Thoracic aorta (tissue), 1 donor: Measurements from ENCODE around the genes COA8 and KIF26A.

DNA sequence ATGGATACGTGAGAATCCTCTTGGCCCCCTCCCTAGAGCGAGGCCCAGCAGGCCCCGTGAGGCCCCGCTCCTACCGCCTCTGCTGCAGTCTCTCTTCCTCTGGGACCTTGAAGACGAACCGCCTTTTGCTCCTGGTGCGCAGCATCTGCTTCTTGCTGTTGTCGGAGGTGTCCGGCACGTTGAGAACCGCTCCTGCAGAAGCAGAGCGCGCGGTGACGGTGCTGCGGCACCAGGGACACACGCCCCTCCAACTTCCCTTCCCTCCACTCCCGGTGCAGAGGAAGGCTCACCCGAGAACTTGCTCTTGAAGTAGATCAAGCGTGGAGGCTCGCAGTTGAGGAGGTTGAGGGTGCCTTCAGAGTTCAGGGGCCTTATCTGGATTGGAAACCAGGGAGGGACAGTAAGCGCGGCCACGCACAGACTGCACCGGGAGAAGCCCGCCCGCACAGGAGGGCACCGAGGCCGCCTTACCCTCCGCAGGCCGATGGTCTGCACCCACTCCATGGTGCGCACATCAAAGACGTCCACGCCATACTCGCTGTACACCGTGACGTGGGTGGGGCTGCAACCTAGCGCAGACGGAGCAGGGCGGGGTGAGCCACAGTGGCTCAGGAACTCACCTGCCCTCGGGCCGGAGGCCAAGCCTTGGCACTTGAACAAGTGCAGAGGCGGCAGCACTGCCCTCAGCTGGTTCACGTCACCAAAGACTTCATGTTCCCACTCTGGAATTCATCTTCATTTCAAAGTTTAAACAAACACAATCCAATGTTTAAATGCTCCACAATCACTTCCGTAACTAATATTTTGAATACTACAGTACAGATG is 17.5 kb downstream of the AMN start:
- RAMPAGE, long total RNA = no peak

DNA sequence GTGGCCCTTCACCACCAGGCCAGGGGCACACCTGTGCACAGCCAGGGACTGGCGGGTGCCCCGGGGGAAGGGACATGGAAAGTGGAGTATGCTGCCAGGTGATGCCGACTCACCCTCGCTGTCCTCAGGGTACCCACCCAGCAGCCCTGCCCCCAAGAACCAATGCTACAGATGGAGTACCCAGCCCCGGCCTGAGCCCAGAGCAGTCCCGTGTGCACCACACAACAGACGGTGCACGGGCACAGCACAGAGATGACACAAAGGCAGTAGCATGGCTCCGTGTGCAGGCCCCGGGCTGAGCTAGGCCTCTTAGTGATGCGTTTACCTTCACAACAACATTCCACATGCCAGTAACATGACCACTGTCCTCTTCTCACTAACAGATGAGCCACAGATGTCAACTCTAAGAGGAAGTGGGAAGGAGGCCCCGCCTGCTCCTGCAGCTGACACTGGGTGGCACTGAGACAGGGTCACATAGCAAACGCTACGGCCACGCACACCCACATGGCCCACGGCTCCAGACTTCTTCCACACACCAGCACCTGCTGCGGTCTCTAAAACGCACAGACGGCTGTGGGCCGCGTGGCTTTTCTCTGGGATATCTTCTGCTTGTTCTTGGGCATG is 26.5 kb downstream of the AMN start:
- RAMPAGE, long total RNA = no peak

DNA sequence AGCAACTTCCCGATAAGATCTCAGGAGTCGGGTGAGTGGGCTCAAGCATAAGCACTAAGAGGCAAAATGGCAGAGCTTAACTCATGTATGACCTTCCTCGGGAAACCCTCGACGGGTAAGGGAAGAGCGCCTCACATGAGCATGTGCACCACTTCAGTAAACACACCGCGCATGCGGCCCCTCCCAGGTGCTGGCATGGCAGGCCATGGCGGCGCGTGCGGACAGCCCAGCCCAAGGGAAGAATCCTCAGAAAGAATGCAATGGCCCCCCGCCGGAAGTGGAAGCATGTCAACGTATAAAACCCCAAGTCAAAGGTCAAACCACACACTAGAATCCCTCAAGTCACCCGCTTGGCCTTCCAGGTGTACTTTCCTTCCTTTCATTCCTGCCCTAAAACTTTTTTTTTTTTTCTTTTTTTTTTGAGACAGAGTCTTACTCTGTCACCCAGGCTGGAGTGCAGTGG is 6.6 kb upstream of the TNFAIP2 start:
- RAMPAGE, long total RNA = no peak

- RAMPAGE, long total RNA = no peak
Measured at GRCh38 chr14:103124034-103124222, 667 bp downstream of the TNFAIP2 start.

- RAMPAGE, long total RNA = no peak
Measured at GRCh38 chr14:103188814-103189504, 65.7 kb downstream of the TNFAIP2 start.

DNA sequence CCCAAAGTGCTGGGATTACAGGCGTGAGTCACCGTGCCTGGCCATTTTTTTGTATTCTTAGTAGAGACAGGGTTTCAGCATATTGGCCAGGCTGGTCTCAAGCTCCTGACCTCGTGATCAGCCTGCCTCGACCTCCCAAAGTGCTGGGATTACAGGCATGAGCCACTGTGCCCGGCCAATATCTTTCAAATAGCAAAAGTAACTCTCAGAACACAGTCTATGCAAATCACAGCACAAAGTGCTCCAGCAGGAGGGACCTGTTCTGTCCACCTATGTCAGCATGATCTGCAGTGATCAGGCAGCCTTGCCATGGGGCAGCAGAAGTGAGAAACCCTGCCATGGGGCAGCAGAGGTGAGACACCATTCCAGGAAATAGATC is 78.6 kb upstream of the EIF5 start:
- RAMPAGE, long total RNA = no peak

DNA sequence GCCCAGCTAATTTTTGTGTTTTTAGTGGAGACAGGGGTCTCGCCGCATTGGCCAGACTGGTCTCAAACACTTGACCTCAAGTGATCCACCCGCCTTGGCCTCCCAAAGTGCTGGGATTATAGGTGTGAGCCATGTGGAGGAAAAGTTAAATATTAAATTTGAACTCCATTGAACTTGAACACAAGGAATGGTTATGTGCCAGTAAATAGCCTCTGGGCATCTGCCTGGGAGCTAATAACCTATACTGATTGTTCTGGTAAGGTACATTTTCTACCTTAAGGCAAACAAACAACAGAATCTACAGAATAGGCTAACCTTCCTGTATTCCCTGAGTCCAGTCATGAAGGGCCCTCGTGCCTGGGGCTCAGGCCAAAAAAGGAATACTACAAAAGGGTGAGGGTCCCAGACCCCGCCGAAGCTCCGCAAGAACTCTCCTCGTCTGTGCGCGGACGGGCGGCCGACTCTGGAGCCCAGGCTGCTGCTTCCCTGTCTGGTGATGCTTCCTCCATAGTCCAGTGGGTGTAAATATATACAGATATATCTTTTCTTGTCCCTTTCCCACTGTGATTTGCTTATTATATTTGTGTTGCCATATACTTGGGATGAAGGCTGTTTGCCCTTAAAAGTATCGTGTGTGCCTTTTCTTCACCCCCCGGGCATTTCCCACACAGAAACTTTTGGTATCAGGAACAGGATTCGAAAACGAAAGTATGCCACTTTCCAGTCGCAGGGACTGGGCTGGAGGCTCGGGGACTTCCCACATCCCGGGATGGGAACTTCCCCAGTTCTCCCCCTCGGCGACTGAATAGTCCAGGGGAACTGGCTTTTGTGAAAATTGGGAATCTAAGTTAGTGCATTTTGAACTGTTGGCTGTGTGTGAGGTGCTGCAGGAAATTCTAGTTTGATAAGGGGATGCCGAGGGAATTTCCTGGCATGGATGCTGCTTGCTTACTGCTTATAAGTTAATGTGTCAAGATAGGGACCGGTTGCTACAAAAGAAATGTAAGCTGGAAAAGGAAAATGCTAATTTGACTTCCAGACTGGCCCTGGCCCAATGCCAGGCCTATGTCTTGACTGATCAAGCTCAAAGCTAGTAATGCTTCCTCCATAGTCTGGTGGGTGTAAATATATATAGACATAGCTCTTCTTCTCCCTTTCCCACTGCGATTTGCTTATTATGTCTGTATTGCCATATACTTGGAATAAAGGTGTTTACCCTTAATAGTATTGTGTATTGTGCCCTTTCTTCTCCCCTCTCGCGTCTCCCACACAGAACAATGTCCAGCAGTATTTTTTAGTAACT is 73.6 kb upstream of the EIF5 start:
- RAMPAGE, long total RNA = no peak

DNA sequence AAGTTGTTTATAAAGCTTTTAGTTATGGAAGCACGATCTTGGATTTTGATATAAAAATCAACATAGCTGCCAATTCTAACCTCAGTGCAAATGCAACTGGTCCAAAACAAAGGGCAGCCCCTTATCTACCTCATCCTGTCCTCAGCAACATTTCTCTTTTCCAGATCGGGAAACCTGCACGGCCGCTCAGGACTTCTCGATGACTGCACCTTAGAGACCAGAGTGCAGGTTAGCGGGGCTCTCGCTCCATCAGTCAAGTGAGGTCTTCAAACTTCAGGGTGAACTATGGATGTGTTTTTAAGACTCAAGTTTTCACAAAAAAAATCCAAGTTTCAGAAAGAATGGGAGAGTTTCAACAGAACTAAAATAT is 1.5 kb upstream of the EIF5 start:
- RAMPAGE, long total RNA = no peak

DNA sequence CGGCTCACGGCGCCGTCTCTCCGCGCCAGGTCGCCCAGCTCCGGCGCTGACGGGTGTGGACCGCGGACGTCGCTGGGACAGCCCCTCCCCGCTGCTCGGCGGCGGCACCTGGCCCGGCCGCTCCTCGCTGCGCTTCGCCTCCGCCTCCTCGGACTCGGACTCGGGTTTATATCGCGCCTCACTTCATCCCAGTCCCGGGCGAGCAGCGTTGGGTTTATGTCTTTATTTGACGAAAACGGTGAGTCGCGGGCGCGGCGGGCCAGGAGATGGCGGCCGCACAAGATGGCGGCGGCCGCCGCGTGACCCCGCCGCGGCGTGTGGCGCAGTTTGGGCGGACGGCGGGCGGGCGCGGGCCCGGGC is 303 bp downstream of the EIF5 start:
- RAMPAGE, long total RNA = no peak

- RAMPAGE, long total RNA = no peak
Measured at GRCh38 chr14:103334720-103335784, 1.0 kb downstream of the EIF5 start.

- RAMPAGE, long total RNA = no peak
Measured at GRCh38 chr14:103384929-103385309, 296 bp upstream of the MARK3 start.

- RAMPAGE, long total RNA = no peak
Measured at GRCh38 chr14:103409790-103410447, 24.7 kb downstream of the MARK3 start.

- RAMPAGE, long total RNA = no peak
Measured at GRCh38 chr14:103518179-103518542, 4.5 kb downstream of the CKB start.

DNA sequence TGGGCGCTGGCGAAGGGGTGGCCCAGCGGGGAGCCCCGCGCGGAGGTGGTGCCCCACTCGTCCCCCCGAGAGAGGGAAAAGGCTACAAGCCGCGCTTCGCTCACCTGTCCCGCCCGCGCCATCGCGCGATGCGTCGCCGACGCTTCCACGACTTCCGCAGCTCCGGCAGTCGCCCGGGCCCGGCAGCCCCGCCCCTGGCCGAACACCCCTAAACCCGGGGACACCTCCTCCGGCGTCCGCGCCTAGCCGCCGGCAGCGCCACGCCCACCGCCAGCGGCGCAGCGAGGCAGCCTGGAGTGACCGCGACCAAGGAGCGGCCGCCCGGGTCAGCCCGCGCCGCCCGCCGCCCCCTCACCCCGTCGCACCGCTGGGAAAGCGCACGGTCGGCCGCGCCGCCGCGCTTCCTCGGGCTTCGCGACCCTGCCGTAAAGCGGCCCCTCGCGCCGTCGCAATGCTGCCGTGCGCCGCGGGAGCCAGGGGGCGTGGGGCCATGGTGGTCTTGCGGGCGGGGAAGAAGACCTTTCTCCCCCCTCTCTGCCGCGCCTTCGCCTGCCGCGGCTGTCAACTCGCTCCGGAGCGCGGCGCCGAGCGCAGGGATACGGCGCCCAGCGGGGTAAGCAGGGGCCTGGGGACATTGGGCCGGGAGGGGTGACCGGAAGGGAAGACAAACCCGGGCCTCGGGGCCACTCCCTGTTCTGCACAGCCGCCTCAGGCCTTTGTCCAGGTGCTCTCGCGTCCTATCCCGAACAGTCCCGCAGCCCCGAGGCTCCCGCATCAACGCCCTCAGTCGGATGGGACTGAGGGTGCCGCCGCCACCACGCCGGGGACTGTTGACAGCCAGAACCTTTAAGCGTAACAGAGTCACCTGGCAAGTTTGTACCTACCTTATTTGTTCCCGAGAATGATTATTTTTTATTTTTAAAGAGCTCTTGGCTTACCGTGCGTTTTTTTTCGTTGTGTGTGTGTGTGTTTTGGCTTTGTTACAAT is at the start of gene COA8:
TSS of gene COA8 (plus strand) at position 449 of the 987 bp plus-strand sequence.
- RAMPAGE, long total RNA = start-site peak on the minus strand centred at position 143 of the sequence, 37 bp wide, 1,471 reads; start-site peak on the plus strand centred at position 462 of the sequence, 39 bp wide, 176 reads

DNA sequence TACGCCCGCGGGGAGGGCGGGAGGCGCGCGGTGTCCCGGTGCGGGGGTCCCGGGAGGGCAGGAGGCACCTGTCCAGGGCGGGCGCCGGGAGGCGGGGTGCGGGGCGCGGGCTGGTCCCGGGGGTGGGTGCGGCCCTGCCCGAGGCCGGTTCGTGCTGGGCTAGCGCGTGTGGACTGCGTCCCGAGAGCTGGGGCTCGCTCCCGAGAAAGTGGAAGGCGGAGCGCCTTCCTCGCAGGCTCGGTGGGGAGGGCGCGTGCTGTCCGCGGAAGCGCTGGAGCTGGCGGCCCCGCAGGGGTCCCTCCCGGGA is 501 bp downstream of the ZFYVE21 start:
- RAMPAGE, long total RNA = no peak

DNA sequence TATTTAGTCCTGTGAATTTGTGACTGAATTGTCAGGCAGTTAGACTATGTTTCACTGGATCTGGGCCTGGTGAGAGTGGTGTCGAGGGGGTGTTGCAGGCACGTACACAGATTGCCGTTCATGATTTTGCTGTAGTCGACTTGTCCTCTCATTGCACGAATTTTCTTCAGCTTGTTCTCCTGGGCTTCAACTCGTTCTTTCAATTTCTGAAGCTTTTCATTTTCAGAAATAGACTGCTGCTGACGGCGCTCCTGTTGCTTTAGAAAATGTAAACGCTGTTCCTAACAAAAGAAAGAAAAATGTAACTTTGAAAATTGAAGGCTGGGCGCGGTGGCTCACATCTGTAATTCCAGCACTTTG is 38.3 kb downstream of the ZFYVE21 start:
- RAMPAGE, long total RNA = no peak

DNA sequence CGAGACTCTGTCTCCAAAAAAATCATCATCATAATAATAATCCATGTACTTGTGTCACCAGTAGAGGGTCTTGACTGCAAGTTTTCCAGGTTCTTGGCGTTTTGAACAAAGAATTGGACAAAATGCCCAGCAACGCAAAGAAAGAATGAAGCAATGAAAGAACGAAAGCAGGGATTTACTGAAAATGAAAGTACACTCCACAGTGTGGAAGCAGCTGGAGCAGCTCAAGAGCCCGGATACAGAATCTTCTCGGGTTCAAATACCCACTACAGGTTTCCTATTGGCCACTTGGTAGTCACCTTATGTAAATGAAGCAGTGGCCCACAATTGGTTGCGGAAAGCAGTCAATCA is 14.9 kb upstream of the PPP1R13B start:
- RAMPAGE, long total RNA = no peak

- RAMPAGE, long total RNA = no peak
Measured at GRCh38 chr14:104104683-104105329, 19.3 kb downstream of the ASPG start.

DNA sequence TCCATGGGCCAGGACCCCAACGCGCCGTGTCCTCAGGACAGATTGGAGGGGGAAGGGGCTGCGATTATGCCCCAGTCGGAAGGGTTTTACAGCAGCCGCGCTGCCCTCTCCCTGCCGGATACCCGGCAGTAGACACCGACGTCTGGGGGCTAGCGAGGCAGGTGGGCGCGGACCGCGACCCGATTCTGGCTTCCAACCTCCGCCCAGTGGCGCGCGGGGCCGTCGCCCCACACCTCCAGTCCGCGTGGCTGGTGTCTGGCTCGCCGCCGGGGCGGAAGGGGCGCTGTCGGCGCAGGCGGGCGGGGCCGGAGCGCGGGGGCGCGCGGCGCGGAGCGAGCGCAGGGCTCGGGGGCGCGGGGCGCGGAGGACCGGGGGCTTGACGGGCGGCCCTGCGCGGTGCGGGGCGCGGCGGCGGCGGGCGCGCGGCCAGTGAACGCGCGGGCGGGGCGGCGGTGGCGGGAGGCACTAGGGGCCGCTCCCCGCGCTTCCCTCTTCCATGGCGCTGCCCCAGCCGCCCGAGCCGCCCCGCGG is 2.4 kb upstream of the KIF26A start:
- RAMPAGE, long total RNA = no peak

DNA sequence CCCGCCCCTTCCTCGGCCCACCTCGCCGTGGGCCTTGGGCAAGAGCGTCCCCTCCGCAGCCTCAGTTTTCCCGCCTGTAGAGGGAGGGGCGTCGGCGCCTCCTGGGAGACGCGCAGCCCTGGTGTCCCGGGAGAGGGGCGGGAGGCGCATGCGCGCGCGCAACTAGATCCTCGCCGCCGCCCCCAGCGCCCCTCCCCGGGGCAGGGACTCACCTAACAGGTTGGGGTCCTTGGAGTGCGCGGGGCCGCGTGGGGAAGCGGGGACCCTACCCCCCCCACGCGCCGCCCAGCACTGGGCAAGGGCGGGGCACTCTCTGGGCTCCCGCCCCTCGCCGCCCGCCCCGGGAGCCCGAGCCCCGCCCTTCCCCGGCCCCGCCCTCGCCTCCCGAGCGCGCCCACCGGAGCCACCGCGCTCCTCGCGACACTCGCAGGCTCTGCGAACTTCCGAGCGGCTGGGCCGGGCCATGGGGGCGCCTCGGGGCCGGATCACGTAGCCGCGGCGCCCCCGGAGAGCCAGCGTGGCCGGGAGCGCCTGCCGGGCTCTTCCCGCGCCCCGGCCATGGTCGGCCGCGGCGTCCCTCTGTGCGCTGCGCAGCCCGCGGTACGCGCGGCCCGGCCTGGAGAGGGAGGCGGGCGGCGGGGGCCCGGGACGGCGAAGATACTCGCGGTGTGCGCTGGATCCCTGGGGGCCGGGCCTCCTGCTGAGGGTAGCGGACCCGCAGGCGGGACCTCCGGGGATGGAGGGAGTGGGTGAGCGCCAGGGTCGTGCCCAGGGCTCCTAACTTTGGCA is at the start of gene KIF26A:
TSS of gene KIF26A (plus strand) at position 423 of the 789 bp plus-strand sequence.
- RAMPAGE, long total RNA = no peak